HepG2 (cell line): ENCODE results near the gene TFCP2L1.

GRCh38 chr2:120344133-120344759, 1.7 kb upstream of the INHBB start:
- RRBS, 2 experiments, result 28 to 30% methylated on average over 28 to 34 of the region's 59 CpGs
CAGE:
- cytosol, long polyA minus RNA, result no peak
- cytosol, long polyA plus RNA, result no peak
- long polyA plus RNA, result no peak
- nucleus, long polyA minus RNA, result no peak
- nucleus, long polyA plus RNA, result no peak

DNA sequence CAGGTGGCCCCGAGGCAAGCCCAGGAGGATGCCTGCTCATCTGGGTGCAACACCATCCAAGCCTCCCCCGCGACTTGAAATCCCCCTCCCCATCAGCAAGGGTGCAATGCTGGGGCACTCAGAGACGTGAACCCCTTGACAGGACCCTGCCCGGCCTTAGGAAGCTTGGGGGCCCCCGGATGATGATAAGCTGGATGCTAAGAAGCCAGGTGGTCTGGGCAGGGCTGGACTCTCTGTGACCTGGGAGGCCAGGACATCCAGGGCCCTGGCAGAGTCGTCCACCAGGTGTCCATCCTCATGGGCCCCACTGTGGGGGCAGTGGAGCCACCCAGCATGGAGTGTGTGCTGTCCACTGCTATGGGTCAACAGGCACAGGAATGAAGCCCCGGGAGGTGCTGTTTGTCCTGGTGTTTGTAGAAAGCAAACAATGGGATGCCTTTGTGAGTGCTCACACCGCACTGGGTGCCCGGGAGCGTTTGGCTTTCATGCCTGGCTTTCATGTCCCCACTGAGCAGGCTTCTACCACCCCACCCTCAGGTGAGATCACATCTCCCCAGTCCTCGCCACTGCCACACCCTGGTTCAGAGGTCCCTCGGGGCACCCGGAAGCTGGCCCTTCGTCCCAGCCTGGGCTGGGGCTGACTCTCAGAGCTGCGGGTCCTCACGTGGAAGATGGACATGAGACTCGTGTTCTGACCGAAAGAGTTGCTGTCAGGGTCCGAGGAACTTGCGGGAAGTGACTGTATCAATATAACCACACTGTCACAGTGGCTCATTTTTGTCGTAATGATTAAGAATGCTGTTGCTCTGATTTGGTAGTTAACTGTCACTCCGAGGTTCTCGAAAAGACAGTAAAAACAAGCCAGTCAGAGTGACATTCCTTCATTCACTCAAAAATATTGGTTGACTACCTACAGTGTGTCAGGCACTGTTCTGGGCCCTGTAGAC, 53.2 kb downstream of the INHBB start:
- RRBS, 2 experiments, result 4% methylated on average over 3 of the region's 24 CpGs
CAGE:
- cytosol, long polyA minus RNA, result no peak
- cytosol, long polyA plus RNA, result no peak
- long polyA plus RNA, result no peak
- nucleus, long polyA minus RNA, result no peak
- nucleus, long polyA plus RNA, result no peak

DNA sequence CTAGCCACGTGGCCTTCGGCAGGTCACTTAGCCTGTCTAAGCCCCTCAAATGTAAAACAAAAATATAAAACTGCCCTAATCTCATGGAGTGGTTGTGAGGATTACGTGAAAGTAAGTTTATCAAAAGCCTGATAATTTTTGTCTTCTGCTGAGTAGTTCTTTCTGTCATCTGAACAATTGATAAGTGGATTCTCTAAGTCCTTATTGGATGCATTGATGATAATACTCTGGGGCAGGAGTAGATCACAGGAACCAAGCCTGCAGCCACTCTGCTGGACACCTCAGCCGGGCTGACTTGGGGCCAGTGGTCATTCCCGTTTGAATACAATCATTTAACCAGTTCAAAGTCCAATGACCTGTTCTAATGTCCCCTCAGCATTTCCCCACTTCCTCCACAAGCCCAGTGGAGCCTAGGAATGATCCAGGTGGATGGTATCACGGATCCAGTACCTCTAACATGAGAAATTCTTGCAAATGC, 170.6 kb downstream of the INHBB start:
- RRBS, 2 experiments, result no CpG with 5 or more reads among the region's 6 CpGs
CAGE:
- cytosol, long polyA minus RNA, result no peak
- cytosol, long polyA plus RNA, result no peak
- long polyA plus RNA, result no peak
- nucleus, long polyA minus RNA, result no peak
- nucleus, long polyA plus RNA, result no peak

GRCh38 chr2:120541255-120542123, 194.2 kb upstream of the GLI2 start:
- RRBS, 2 experiments, result no CpG with 5 or more reads among the region's 16 CpGs
CAGE:
- cytosol, long polyA minus RNA, result no peak
- cytosol, long polyA plus RNA, result no peak
- long polyA plus RNA, result no peak
- nucleus, long polyA minus RNA, result no peak
- nucleus, long polyA plus RNA, result no peak

DNA sequence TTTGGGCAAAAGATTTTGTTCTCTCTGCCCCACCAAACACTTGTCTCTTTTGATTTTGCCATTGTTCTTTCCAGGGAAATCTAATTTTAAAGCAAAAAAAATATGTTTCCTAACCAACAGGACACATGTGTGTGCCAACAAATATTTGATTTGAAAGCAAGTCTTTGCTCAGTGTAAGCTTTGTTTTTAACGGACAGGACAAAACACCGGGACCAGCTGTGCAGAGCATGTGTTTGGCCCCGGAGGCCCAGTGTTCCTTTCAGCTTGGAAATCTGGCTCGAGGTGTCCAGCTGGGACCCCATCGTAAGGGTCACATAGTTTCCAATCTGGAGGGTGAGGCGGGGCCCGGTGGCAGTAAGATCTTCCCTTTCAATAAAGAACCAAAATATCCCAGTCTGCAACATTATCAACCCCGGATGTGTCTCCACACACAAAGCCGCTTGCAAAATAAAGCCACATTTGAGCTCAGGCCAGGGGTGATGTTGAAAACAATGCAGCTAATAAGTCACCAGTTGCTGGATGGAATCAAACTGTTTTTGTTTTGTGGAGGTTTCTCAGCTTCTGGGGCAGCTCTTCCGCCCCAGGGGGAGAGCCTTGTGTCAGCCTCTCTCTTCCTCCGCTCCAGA, 138.7 kb upstream of the GLI2 start:
- RRBS, 2 experiments, result 0% methylated on average over 3 to 4 of the region's 11 CpGs
CAGE:
- cytosol, long polyA minus RNA, result no peak
- cytosol, long polyA plus RNA, result no peak
- long polyA plus RNA, result no peak
- nucleus, long polyA minus RNA, result no peak
- nucleus, long polyA plus RNA, result no peak

DNA sequence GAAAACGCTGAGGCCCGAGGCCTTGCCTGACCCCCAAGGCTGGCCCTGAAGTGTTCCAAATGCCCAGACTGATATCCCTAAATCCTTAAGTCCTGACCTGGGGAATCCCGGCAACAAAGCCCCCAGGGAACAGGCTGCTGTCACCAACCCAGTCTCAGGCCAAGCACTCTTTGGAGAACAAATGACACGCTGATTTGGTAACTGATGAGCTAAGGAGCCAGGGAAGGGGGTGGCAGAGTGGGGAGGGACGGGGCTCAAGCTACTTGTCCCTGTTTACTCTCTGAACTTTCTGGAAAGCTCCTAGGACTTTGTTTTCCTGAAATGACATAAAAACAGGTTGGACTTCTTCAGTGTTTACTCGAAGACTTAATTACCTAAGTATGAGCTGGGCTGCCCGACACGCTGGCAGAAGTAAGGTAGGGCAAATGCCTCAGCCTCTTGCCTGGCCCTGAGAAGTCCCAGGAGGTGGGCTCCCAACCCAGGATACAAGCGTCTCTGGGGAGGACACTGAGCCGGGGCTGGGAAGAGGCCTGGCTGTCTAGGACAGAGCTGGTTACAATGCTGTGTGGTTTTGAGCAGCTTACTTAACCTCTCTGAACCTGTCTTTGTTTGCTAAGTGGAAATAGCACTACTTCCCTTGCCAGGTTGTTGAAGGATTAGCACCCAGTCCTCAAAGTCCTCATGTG, 105.5 kb upstream of the GLI2 start:
- RRBS, 2 experiments, result no CpG with 5 or more reads among the region's 10 CpGs
CAGE:
- cytosol, long polyA minus RNA, result no peak
- cytosol, long polyA plus RNA, result no peak
- long polyA plus RNA, result no peak
- nucleus, long polyA minus RNA, result no peak
- nucleus, long polyA plus RNA, result no peak

- RRBS, 2 experiments, result 21 to 22% methylated on average over 10 of the region's 32 CpGs
CAGE:
- cytosol, long polyA minus RNA, result no peak
- cytosol, long polyA plus RNA, result no peak
- long polyA plus RNA, result no peak
- nucleus, long polyA minus RNA, result no peak
- nucleus, long polyA plus RNA, result no peak
Observed at GRCh38 chr2:120737493-120738399, 2.1 kb downstream of the GLI2 start.

- RRBS, 2 experiments, result no CpG with 5 or more reads among the region's 7 CpGs
CAGE:
- cytosol, long polyA minus RNA, result no peak
- cytosol, long polyA plus RNA, result no peak
- long polyA plus RNA, result no peak
- nucleus, long polyA minus RNA, result no peak
- nucleus, long polyA plus RNA, result no peak
Observed at GRCh38 chr2:120738706-120739036, 3.0 kb downstream of the GLI2 start.

DNA sequence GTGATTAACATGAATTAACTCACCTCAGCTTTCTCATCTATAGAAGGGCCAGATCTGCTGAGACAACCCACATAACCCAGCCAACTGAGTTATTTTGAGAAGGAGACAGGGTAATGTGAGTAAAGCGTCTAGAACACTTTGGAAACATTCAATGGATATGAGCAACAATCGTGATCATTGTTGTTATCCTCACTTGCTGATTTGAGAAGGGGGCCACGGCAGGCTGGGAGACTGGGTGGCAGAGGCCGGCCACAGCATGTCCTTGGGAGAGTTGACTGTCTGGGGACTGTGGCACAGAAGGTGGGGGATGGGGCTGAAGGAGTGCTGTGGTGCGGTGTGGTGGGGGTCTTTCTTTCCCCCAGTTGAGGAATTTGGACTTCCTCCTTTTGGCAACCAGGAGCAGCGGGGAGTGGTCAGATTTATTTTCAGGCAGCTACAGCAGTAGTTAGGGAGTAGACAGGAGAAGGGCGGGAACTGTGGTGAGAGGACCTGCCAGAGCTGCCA, 197.0 kb downstream of the GLI2 start:
- RRBS, 2 experiments, result no CpG with 5 or more reads among the region's 7 CpGs
CAGE:
- cytosol, long polyA minus RNA, result no peak
- cytosol, long polyA plus RNA, result no peak
- long polyA plus RNA, result no peak
- nucleus, long polyA minus RNA, result no peak
- nucleus, long polyA plus RNA, result no peak

DNA sequence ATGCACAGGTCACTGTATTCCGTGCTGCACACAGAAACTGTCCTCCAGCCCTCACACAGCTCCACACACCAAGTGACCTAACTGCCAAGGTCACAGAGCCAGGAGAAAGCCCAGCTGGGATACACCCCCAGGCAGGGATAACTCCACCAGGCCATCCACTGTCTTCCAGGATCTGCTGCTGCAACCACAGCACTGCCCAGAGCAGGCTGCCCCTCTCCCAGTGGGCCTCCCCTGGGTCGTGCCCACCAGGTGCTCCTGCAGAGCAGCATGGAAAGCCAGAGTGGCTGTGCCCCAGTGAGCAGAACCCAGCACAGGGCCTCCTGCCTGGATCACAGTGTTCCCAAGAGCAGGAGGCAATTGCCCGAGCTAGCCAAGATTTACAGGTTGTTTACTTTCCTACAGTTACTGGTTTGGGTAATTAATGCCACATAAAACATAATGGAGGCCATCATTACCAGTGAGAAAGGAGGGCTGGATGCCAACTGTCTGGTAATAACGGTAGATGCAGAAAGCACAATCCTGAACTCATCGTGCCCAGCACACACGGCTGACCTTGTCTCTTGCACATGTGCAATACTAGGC, 24.4 kb downstream of the TFCP2L1 start:
- RRBS, 2 experiments, result no CpG with 5 or more reads among the region's 6 CpGs
CAGE:
- cytosol, long polyA minus RNA, result no peak
- cytosol, long polyA plus RNA, result no peak
- long polyA plus RNA, result no peak
- nucleus, long polyA minus RNA, result no peak
- nucleus, long polyA plus RNA, result no peak

GRCh38 chr2:121282464-121283450, 2.2 kb downstream of the TFCP2L1 start:
- RRBS, 2 experiments, result no CpG with 5 or more reads among the region's 16 CpGs
CAGE:
- cytosol, long polyA minus RNA, result no peak
- cytosol, long polyA plus RNA, result no peak
- long polyA plus RNA, result no peak
- nucleus, long polyA minus RNA, result no peak
- nucleus, long polyA plus RNA, result no peak

DNA sequence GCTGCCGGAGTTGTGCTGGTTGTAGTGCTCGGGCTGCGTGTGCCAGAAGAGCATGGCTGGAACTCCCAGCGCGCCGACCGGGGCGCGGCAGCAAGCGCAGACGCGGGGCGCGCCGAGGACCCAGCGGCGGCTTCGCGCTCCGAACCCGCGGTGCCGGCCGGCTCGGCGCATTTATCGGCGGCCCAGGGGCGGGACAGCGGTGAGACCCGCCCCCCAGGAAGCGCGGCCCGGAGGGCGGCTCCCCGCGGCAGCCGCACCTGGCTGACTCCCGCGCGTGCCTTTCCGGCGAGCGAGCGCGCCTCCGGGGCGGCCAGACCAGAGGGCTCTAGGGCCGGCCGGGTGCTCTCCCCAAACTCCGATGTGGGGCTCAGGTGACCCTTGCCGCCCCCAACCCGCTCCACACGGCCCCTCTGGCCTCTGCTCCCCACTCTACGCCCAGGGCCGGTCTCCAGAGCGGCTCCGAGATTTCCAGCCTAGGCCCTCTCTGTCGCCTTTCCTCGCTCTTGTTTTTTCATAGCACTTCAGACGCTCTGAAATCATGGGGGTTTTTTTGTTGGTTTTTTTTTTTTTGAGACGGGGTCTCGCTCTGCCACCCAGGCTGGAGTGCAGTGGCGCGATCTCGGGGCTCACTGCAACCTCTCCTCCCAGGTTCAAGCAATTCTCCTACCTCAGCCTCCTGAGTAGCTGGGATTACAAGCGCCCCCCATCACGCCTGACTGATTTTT, at the start of gene TFCP2L1:
TFCP2L1 (minus strand) TSS at position 147 of the 725 bp plus-strand sequence.
- RRBS, 2 experiments, result 14% methylated on average over 41 to 43 of the region's 68 CpGs
CAGE:
- cytosol, long polyA minus RNA, result no peak
- cytosol, long polyA plus RNA, result no peak
- long polyA plus RNA, result no peak
- nucleus, long polyA minus RNA, result no peak
- nucleus, long polyA plus RNA, result no peak

GRCh38 chr2:121363577-121364147, 78.7 kb upstream of the TFCP2L1 start:
- RRBS, 2 experiments, result no CpG with 5 or more reads among the region's 4 CpGs
CAGE:
- cytosol, long polyA minus RNA, result no peak
- cytosol, long polyA plus RNA, result no peak
- long polyA plus RNA, result no peak
- nucleus, long polyA minus RNA, result no peak
- nucleus, long polyA plus RNA, result no peak

GRCh38 chr2:121489987-121490495, 159.2 kb downstream of the CLASP1 start:
- RRBS, 2 experiments, result no CpG with 5 or more reads among the region's 1 CpG
CAGE:
- cytosol, long polyA minus RNA, result no peak
- cytosol, long polyA plus RNA, result no peak
- long polyA plus RNA, result no peak
- nucleus, long polyA minus RNA, result no peak
- nucleus, long polyA plus RNA, result no peak

GRCh38 chr2:121504848-121505448, 144.3 kb downstream of the CLASP1 start:
- RRBS, 2 experiments, result no CpG with 5 or more reads among the region's 5 CpGs
CAGE:
- cytosol, long polyA minus RNA, result no peak
- cytosol, long polyA plus RNA, result no peak
- long polyA plus RNA, result no peak
- nucleus, long polyA minus RNA, result no peak
- nucleus, long polyA plus RNA, result no peak

- RRBS, 2 experiments, result no CpG with 5 or more reads among the region's 4 CpGs
CAGE:
- cytosol, long polyA minus RNA, result no peak
- cytosol, long polyA plus RNA, result no peak
- long polyA plus RNA, result no peak
- nucleus, long polyA minus RNA, result no peak
- nucleus, long polyA plus RNA, result no peak
Observed at GRCh38 chr2:121768193-121768680, 12.8 kb downstream of the TSN start.

DNA sequence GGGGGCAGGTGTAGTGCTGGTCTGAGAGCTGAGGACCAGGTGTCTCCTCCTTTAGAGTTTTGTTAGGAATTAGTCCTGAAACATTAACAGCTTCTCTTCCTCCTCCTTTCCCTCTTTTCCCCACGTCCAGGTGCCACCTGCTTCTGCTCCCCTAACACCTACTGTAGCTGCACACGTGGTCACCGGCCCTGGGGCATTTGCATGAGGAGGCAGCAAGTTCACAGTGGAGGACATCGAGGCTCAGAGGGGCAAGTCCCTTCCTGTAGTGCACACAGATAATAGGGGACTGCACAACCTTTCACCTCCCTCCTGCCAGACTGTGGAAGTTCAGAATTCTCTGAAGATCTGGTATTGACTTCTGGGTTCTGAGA, 111.9 kb downstream of the TSN start:
- RRBS, 2 experiments, result no CpG with 5 or more reads among the region's 4 CpGs
CAGE:
- cytosol, long polyA minus RNA, result no peak
- cytosol, long polyA plus RNA, result no peak
- long polyA plus RNA, result no peak
- nucleus, long polyA minus RNA, result no peak
- nucleus, long polyA plus RNA, result no peak

DNA sequence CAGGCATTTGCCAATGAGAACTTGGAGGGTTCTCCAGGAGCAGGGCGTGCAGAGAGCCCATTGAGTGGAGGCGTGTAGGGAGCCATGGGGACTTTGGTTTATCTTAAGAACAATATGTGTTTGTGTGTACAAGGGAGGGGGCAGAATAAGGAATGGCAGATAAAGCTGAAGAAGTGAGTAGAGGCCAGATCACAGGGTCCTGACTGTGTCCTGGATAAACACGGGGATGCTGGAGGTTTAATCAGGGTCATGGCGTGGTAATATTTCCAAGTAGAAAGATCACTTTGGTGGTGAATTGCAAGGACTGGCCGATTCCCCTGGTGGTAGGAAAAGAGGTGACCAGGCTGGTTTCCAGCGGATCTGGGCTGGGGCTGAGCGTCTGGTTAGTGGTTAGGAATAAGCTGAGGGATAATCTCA, 483.8 kb downstream of the TSN start:
- RRBS, 2 experiments, result no CpG with 5 or more reads among the region's 7 CpGs
CAGE:
- cytosol, long polyA minus RNA, result no peak
- cytosol, long polyA plus RNA, result no peak
- long polyA plus RNA, result no peak
- nucleus, long polyA minus RNA, result no peak
- nucleus, long polyA plus RNA, result no peak

DNA sequence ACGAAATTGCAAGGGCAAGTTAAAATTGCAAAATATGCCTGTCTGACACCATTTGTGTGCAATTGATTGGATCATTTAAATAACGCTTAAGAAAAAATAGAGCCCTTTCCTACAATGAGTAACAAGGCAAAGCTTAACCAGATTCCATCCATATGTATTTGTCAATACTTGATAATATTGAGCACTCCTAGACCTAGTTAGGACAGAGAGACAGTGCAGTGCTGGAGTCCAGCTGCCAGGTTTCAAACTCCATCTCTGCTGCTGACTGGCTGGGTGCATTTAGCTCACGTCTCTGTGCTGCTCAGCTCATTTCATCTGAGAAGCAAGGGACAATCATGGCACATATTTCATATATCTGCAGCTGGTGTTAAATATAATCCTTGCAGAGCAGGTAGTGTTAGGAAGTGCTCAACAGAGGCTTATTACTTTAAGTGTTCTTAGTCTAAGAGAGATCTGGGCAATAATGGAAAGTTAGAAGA, 505.8 kb downstream of the TSN start:
- RRBS, 2 experiments, result no CpG with 5 or more reads among the region's 3 CpGs
CAGE:
- cytosol, long polyA minus RNA, result no peak
- cytosol, long polyA plus RNA, result no peak
- long polyA plus RNA, result no peak
- nucleus, long polyA minus RNA, result no peak
- nucleus, long polyA plus RNA, result no peak

- RRBS, 2 experiments, result 4% methylated on average over 4 of the region's 16 CpGs; no CpG with 5 or more reads in 1 of the 2 experiments
CAGE:
- cytosol, long polyA minus RNA, result no peak
- cytosol, long polyA plus RNA, result no peak
- long polyA plus RNA, result no peak
- nucleus, long polyA minus RNA, result no peak
- nucleus, long polyA plus RNA, result no peak
Observed at GRCh38 chr2:122661281-122661858, 905.9 kb downstream of the TSN start.